Iris pigment epithelial cell (primary cell): ENCODE measurements around the gene APCDD1.

- RRBS = no CpG with 5 or more reads among the region's 7 CpGs
These were observed 228.6 kb upstream of the APCDD1 start for GRCh38 chr18:10225806-10226236.

DNA sequence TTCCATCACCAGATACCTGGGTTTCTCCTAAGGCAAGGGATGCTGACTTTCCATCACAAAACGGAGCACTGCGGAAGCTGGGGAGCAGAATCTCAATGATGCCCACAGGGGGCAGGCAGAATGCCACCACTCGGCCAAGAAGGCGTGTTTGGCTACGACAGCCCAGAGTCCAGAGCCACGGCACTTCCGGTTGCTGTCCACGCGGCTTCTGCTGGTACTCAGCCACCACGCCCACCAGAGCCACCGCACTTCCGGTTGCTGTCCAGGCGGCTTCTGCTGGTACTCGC, 40.3 kb upstream of the APCDD1 start:
- RRBS = 97% methylated on average over 3 of the region's 14 CpGs

GRCh38 chr18:10454011-10454796, at the start of gene APCDD1:
APCDD1 (plus strand) TSS chr18:10454635.
- RRBS = 2% methylated on average over 42 of the region's 78 CpGs

GRCh38 chr18:10476274-10476603, 21.8 kb downstream of the APCDD1 start:
- RRBS = no CpG with 5 or more reads among the region's 5 CpGs

DNA sequence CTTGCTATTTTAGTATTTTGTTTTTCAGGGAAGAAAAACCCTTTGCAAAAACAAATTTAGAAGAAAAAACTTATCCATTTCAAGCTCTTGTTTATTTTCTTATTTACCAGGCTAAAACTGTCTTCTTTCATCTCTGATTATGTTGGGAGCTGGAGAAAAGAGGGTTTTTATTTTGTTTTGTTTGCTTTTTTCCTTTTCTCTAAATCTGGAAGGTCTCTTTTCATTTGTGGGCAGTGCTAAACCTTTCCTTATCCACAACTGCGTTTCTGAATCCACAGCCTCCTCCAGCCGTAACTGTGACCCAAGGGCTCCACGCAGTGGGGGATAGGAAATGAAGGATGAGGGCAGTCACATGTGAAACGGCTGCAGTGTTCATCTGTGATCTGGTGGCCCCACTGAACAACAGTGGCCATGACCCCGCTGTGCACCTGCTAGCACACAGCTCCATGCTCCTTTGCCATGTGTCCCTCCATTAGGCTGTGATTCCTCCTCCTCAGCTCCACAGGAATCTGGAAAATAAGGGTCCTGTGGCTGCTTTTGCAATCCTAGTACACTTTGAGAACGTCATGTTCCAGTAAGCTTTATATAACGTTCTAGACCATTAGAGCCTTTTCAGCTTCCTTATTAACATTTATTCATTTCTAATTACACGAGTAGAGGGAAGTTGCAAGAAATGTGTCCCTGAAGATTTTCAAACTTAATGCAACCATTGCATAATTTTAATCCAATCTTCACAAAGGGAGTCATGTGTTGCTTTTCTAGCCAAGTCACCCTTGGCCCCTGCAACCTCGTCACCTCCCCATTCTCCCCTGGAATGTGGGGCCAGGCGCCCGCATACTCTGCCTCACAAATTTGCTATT, 7.2 kb upstream of the NAPG start:
- RRBS = no CpG with 5 or more reads among the region's 11 CpGs

GRCh38 chr18:10560148-10560413, 34.3 kb downstream of the NAPG start:
- RRBS = no CpG with 5 or more reads among the region's 6 CpGs

- RRBS = no CpG with 5 or more reads among the region's 23 CpGs
These were observed 1.2 kb downstream of the PIEZO2 start for GRCh38 chr18:11148138-11148532.

- RRBS = no CpG with 5 or more reads among the region's 3 CpGs
These were observed 61.5 kb upstream of the CHMP1B start for GRCh38 chr18:11789653-11790114.

GRCh38 chr18:11883103-11883375, 25.1 kb downstream of the MPPE1 start:
- RRBS = no CpG with 5 or more reads among the region's 1 CpG

- RRBS = no CpG with 5 or more reads among the region's 19 CpGs
These were observed 10.0 kb downstream of the IMPA2 start for GRCh38 chr18:11991115-11991849.

- RRBS = no CpG with 5 or more reads among the region's 6 CpGs
These were observed 17.0 kb downstream of the IMPA2 start for GRCh38 chr18:11998300-11998670.

DNA sequence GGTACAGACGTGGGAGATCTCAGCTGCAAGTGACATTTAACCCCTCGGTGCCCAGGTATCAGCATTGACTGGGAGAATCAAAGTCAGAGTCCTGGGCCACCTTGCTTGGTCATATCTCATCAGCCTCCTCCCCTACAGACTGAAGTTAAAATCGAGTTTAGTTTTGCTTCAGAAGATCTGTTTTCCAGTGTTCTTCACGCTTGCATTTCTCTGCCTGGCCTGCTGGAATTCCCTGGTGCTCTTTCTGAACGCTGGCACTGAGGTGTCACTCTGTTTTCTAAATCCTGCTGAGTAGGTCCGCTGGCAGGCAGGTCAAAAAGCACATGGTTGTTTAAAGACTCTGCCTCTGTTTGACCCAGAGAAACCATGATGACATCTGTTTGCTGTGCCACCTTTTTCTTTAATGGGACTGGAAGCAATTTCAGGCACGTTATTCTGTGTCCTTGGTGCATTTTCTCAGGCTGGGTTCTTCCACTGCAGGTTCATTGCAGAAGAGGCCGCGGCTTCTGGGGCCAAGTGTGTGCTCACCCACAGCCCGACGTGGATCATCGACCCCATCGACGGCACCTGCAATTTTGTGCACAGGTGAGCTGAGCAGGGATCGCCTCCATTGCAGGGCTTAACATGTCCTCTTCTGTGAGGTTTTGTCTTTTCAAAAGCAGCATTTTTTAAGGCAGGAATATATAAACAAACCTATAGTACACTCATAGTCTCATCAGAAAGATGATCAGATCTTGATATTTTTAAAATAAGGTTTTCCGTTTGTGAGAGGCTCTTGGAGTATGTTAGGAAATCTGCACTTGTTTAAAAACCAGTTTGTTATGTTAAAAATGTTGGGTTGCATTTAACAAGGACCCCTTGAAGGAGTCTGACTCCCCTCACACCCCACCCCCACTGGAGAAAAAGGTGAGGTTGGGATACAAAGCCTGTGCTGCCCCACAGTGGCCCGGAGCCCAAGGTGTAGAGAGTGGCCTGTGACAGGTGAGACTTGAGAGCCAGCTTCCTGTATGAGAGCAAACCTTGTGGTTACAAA, 28.4 kb downstream of the IMPA2 start:
- RRBS = no CpG with 5 or more reads among the region's 17 CpGs

DNA sequence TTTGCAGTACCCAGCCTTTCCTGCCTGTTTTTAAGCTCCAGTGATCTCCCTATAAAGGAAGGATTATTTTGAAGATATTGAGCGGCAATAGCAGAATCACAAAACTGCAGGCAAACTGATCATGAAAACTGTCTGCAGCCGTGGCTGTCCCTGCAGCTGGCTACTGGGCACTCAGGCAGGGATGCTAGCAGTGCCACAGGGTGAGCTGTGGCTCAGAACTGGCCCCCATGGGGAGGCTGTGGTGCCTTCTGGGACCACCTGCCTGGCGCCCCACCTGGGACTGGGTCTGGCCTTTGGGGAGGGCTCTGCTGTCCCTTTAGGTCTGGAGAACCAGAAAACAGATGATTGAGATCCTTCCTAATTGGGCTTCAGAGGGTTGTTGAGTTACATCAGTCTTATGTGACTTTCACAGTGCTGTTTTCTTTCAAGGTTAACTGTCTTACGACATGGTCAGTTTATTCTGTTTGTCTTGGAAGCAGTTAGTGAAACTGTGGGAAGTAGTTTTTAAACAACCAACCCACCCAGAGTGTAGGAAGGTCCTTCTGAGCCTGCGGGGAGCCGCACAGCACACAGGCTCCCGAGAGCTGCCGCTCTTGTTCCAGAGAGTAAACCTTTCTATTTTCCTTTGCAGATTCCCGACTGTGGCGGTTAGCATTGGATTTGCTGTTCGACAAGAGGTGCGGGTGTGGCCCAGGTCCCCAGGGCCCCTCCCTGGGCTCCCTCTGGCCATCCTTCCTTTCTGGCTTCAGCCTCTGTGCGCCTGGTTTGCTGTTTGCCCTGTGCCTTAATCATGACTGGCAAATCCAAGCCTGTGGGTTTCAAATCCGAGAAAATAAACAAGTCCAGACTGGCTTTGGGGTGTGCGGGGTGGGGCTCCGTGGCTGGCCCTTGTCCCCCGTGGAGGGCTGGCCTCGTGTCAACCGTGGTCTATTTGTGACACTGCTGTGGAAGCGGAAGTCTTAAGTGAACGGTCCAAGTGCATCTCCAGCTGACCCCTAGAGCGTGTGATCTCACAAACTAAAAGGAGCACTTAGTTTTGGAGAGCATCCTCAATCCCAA, 30.6 kb downstream of the IMPA2 start:
- RRBS = no CpG with 5 or more reads among the region's 22 CpGs

GRCh38 chr18:12014734-12015629, 33.7 kb downstream of the IMPA2 start:
- RRBS = no CpG with 5 or more reads among the region's 13 CpGs

DNA sequence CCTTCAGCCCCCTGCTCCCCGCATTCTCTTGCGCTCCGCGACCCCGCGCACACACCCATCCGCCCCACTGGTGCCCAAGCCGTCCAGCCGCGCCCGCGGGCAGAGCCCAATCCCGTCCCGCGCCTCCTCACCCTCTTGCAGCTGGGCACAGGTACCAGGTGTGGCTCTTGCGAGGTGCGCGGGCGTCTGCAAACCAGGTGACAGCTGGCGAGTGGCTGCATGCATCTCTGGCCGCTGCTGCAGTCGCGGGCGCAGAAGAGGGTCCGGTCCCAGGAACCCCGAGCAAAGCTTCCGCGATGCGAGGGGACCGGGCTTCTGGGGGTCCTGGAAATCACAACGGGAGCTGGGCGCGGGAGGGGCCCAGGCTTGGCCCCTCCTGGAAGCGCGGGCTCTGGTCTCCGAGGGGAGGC, 365 bp downstream of the CIDEA start:
- RRBS = 33% methylated on average over 5 of the region's 36 CpGs

- RRBS = no CpG with 5 or more reads among the region's 15 CpGs
These were observed 4.5 kb downstream of the CIDEA start for GRCh38 chr18:12258687-12259065.

DNA sequence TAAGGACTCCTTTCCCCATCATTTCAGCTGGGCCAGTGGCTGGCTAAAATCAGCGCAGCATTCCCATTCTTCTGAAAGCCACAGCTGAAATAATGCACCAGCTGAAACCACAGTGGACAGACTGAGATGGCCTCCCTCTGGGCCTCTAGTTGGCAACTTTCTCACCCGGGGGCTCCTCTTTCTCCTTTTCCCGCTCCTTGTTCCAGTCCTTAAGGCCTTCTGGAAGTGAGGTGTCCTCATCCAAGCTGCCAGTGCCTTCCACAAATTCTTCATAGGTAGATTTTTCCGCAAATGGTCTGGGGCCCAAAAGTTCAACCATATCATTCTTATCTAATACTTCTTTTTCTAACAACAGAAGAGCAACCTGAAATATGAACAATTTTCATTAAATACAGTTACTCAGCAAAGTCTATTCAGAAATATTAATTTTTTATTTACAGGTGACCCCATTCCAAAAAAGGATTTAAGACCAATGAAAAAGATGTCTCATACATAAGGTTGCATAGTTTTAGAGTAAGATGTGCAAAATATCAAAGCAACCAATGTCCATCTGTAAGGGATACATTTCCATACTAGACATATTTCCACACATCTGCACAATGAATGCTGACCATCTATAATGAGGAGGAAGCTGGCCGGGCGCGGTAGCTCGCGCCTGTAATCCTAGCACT, 21.5 kb downstream of the TUBB6 start:
- RRBS = no CpG with 5 or more reads among the region's 9 CpGs

GRCh38 chr18:12335509-12336271, 27.6 kb downstream of the TUBB6 start:
- RRBS = no CpG with 5 or more reads among the region's 10 CpGs

DNA sequence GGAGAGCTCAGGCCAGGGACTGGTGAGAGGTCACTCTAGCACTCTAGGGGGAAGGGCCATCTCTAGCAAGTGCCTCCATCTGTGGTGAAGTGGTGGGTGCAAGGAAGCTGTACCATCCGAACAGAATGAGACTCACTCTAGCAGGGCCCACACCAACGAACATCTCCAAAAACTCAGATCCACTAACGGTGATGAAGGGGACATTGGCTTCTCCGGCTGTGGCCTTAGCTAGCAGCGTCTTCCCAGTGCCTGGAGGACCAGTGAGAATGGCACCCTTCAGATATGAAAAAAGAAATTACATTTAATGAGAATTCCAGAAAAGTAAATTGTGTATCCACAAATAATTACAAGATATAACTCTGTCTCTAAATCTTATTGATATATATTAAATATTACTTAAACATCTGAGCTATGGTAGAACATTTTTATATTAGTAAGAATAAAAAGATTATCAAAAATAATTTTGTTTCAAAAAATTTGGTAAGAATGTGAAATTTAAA, 20.4 kb downstream of the AFG3L2 start:
- RRBS = no CpG with 5 or more reads among the region's 5 CpGs

DNA sequence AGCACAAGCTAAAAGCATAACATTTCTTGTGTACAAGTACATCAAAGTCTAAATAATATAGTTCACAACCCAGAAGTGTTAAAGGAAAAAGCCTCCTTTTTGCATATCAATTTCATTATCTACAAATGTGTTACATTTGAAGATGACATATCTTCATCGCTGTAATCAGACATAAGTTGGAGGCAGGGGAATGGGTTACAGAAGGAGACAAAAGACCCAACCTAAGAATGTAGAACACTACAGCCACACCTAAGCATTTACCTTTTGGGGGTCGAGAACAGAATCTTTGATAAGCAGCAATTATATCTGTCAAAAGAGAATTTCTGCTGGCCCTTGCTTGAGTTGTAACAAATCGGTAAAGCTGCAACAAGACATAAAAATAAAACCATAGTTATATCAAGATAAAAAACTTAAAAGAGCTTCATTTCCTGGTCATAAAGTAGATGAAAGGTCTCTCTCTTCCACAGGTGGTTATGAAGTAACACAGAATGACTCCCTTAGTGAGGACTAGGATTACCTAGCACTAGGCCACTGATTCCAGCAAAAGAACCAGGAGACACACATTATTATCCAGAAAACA, 5.6 kb downstream of the AFG3L2 start:
- RRBS = no CpG with 5 or more reads among the region's 3 CpGs